ENCODE measurements around a stretch of chr16.

DNA sequence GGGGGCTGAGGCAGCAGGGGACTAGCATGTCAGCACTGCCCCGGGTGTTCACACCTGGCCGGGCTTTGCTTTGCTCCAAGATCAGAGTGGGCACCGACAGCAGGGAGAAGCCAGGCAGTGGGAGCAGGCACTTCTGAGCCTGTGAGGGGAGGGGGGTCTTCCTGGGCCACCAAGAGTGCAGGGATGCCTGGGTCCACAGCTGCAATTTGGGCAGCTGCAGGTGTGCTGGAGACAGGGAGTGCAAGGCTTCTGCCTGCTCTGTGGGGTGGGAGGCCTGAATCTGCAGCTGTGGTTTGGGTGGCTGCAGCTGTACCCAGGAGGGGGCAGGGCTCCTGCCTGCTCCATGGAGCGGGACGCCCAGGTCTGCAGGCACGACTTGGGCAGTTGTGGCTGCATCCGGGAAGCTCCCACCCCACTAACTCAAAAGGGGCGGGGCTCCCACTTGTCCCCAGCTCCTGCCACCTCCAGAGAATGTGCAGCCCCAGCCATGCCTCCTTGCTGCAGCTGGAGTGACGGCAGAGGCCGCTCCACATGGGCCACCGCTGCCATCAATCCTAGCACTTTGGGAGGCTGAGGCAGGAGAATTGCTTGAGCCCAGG lies 27.7 kb upstream of the PRM1 start:
- PRO-cap, result no peak

DNA sequence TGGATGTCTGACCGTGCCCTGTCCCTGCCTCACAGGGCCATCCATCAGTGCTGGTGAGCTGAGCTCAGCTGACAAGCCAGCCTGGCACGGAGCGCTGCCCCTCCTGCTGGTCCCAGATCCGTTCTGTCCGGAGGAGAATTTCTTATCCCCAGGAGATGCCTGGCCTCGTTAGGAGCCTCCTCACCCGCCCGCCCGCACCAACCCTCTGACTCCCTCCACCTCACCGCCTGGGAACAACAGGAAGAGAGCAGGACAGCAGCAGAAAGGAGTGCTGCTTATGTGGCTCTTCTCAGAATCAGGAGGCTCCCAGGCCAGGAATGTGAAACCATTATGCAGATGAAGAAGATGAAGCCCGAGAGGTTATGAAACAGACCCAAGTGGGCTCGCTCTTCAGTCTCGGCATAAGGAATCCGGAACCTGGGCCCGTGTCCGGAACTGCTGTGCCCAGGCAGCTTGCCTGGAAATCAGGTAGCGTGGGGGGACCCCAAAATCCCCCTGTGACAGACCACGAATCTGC lies 28.8 kb upstream of the RMI2 start:
- PRO-cap, result no peak

GRCh38 chr16:11350671-11351377 lies 5.6 kb downstream of the RMI2 start:
- PRO-cap, result no peak

- PRO-cap, result no peak
Measured at GRCh38 chr16:11364620-11364913, 19.3 kb downstream of the RMI2 start.

GRCh38 chr16:11402285-11402905 lies 57.1 kb downstream of the RMI2 start:
- PRO-cap, result no peak

DNA sequence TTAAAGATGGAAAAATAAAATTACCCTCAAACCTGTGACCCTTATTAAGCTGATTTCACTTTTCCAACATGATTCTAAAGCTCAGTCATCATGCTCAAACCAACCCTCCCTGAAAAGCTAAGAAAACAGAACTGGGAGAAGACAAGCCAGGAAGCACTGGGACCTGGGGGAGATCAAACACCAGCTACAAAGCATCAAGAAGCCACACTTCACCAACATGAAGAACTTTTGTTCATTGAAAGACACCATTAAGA lies 29.2 kb downstream of the ENSG00000188897 start:
- PRO-cap, result no peak

- PRO-cap, result no peak
Measured at GRCh38 chr16:11555143-11555560, 28.1 kb upstream of the ENSG00000188897 start.

DNA sequence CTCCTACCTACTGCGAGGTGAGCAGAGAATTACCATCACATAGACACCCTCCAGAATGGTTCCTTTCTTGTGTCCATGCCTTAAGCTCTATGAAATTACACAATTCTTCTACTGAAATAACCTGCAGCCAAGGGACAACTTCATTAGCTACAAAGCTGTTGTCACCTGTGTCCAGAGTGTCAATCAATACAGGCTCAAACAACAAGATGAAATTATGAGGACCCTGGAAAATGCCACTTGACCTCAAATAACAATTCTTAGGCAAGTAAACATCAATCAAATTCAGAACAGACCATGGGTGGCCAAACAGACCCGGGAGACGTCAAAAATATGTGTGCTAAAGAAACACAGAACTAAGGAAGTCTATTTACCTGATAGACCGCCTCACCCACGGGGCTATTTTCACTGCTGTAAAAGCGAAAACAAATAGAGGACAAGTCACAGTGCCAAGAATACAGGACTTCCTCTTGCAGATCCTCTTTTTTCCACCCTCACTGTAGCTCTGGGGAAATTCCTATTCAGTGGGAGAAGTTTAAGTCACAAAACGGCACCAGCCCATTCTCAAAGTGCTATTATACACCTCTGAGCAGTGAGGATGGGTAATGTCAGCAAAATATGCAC lies 2.8 kb downstream of the LITAF start:
- PRO-cap, result no peak

GRCh38 chr16:11615540-11616330 lies 29.0 kb upstream of the LITAF start:
- PRO-cap, result no peak

DNA sequence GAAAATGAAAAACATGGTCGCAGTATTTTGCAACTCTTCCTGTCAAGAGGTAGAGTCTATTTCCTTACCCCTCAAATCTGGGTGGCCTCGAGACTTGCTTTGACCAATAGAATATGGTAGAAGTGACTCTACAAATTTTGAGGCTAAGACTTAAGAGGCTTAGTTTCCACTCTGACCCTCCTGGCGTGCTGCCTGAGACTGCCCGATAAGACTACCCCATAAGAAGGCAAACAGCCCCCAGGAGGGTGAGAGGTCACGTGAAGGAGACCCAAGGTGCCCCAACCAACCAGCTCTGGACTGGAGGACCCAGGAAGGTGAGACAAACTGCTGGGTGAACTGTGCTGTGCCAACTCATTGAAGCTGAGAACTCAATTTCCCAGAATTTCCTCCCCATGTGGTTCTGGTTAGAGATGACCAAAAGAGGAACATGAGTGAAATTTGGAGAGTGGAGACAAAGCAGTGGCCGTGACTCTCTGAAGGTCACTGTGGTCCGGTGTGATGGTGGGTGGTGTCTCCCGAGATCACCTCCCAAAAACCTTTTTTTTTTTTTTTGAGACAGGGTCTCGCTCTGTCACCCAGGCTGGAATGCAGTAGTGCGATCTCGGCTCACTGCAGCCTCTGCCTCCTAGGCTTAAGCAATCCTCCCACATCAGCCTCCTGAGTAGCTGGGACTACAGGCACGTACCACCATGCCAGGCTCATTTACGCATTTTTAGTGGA lies 38.2 kb upstream of the LITAF start:
- PRO-cap, result no peak

DNA sequence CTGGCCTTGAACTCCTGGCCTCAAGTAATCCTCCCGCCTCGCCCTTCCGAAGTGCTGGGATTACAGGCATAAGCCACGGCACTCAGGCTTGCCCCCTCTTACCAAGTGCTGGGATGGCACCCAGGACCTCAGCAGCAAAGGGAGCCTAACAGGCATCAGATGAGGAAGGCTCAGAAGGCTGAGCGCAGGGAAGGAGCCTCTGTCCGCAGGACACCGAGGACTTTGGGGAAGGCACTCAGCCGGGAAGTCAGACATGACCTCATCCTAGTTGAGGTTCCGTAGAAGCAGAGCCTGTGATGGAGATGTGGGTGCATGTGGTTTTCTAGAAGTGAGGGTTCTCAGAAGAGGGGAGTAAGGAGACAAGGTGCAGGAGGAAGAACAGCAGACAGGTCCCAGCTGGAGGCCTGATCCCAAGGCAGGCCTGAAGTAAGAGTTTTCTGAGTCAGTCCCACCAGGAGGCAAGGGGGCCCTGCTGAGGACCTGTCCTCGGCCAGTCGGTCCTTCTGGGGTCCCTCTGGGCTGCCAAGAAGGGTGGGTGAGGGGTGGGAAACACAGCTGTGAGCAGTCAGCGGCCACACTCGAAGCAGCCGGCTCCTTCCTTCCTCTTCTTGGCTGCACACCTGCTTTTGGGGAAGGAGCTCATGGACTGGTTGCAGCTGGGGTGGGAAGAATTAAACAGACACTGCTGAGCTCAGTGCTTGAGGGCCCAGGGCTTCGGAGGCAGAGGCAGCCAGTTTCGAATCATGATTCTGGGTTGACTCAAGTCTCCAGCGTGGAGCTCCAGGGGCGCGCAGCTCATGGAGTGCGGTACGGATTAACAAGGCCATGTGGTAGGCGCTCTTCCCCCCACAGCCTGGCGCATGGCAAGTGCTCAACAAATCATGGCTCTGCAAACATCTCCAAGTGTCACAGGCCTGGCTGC lies 39.0 kb upstream of the SNN start:
- PRO-cap, result unidirectional peak, plus-strand start at position 678 of the sequence; unidirectional peak, plus-strand start at position 733 of the sequence

DNA sequence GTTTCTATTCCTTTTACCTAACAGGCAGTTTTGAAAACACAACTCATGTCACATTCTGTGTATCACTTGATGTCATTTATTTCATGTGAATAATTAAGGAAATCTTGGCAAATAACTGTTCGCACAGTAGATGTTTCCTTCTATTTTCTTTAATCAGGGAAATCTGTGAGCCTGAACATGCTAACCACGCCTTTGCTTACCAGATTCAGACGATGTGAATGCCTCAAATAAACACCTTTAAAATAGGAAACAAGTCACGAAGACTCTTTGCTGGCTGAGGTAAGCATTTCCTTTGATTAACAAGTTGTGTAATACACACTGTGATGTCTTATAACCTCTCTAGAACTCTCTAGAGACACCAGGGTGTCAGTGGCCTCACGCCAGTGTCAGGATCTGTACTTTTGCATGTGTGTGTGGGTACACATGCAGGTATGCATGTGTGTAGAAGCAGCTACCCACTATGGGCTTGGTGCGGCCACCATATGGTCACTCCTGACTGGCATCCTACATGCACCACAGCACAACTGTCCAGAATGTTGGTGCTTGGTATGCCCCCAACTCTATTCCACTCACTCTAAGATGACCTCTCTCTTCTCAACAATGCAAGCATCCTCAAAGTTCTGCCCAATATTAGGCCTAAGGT lies 26.7 kb downstream of the SNN start:
- PRO-cap, result no peak

- PRO-cap, result no peak
Measured at GRCh38 chr16:11697779-11698027, 29.4 kb downstream of the SNN start.

- PRO-cap, result no peak
Measured at GRCh38 chr16:11773971-11774565, 23.0 kb downstream of the ZC3H7A start.

- PRO-cap, result no peak
Measured at GRCh38 chr16:11839387-11840213, 11.7 kb downstream of the RSL1D1 start.

- PRO-cap, result no peak
Measured at GRCh38 chr16:11851890-11852561, 684 bp upstream of the RSL1D1 start.

DNA sequence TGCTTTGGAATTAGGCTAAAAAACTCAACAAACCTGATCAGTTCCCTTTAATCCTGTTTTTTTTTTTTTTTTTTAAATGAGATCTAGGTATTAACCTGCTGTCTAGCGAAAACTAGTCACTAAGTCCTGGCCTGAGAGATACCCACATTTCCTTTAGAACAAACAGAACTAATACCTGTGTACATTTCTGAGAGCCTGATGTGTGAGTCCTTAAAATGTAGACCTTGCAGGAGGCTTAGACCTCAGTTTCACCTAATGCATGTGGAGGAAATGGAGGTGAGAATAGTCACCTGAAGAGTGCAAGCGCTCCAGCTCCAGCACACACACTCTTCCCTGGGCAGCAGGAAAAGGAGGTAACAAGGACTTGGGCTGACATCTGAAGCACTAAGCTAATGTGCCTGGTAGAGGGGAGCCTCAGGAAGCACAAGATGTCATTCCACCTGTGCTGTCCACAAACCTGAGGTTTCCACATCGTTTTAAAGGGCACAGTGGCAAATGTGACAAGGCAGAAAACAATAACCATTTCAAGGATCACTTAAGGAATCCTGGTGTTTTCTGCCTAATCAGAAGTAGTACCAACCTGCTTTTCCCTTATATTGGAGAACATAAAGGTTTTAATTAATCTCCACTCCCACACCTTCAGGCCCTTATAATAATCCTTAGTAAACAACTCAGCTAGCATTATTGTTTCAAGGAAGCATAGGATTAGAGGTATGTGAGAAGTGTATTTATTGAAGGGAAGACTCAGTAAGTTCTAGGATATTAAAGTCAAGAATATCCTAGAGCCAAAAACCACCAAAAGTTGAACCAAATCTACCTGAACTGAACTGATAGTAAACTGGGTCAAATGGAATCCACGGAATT lies 17.2 kb upstream of the RSL1D1 start:
- PRO-cap, result no peak

GRCh38 chr16:12026962-12027440 lies 50.5 kb downstream of the SNX29 start:
- PRO-cap, result no peak

GRCh38 chr16:12079493-12079922 lies 103.0 kb downstream of the SNX29 start:
- PRO-cap, result no peak

DNA sequence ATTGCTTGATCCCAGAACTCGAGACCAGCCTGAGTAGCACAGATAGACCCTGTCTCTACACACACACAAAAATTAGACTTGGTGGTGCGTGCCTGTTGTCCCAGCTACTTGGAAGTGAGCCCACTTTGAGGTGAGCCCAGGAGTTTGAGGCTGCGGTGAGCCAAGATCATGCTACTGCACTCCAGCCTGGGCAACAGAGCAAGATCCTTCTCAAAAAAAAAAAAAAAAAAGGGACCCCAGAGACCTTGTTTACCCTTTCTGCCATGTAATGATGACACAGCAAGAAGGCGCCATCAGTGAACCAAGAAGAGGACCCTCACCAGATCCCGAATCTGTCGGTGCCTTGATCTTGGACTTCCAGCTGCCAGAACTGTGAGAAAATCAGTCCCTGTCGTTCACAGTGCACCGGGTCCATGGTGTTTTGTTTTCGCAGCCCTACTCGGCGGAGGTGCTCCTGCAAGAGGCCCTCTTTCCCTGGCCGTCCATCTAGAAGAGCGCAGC lies 115.1 kb downstream of the SNX29 start:
- PRO-cap, result no peak

Data from REH cell (cell line).